ENCODE measurements around a stretch of chr5.

DNA sequence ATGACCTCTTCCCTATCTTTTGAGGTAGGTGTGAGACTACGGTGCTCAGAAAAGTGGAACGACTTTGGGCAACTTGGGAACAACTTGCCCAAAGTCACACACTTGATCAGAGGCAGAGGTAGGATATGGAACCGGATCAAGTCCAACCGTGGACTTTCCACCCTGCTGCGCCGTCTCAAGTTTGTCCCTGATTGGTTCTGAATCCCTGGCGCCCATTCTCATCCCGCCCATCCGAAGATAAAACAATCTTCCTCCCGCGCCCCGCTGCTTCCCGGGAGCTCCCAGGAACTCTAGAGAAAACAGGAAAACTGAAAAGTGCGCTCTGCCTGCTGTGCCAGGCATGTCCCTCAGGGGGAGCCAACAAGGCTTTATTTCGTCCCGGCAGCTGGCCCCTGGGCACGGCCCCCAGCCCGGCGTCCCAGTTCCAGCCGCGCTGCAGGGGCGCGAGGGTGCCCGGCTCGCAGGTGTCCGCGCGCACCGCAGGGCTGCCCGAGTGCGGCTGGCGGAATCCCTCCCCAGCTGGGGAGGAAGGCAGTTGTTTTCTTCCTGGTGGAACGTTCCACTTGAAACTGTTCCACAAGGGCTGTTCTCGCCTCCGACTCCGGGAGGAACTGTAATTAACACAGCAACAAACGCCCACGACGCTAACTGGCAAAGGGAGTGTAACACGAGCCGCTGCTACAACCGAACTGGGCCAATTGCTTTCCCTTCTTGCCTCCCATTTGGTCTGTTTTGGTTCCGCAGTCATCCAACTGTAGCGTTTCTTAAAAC, 132.0 kb upstream of the NIPBL start:
- RAMPAGE, long total RNA = no peak
- RRBS = 3% methylated on average over 10 of the region's 44 CpGs

GRCh38 chr5:36876511-36876728, 149 bp upstream of the NIPBL start:
- RAMPAGE, long total RNA = no peak
- RRBS = under 1% methylated on average over 17 of the region's 25 CpGs

DNA sequence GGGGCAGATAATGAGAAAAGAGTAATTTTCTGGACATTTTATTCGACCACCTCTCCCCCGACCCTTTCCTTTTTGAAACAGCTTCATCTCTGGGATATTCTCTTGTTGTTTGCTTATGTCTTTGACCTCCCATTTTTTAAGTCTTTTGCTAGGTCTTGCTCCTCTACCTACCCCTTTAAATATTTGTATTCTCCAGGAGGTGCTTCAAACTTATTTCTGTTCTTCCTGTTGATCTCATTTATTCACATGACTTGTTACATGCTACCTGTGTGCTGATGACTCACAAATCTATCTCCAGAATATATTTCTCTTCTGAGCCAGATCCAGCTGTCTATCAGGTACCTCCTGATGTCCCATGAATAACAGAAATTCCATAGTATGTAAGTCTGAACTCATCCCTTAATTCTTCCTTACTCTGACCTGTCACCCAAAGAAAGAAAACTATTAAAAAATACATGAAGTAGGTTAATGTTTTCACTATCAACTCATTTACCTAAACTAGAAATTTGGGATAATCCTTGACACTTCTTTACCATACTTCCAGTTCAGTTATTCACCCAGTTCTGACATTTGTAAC, 11.0 kb downstream of the NIPBL start:
- RAMPAGE, long total RNA = no peak
- RRBS = no CpG with 5 or more reads among the region's 2 CpGs

GRCh38 chr5:36945397-36945965, 68.9 kb downstream of the NIPBL start:
- RAMPAGE, long total RNA = no peak
- RRBS = no CpG with 5 or more reads among the region's 3 CpGs

GRCh38 chr5:36955271-36955870, 78.8 kb downstream of the NIPBL start:
- RAMPAGE, long total RNA = no peak
- RRBS = no CpG with 5 or more reads among the region's 3 CpGs

- RAMPAGE, long total RNA = no peak
- RRBS = no CpG with 5 or more reads among the region's 6 CpGs
Measured at GRCh38 chr5:37249930-37250297, 738 bp upstream of the CPLANE1 start.

DNA sequence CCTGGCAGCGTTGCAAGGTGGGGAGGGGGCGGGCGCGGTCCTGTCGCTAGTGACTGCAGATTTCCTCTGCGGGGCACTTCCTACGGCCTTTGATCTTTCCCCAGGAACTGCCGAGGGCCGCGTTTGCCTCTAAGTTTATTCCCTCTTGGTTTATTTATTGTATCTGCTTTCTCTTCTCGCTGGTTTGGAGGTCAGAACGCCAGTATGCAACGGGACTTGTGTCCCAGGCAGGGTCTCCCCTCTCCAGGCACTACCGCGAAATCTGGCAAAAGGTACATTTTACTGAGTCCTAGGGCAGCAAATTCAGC, 1.0 kb upstream of the EGFLAM start:
- RAMPAGE, long total RNA = no peak
- RRBS = no CpG with 5 or more reads among the region's 15 CpGs

DNA sequence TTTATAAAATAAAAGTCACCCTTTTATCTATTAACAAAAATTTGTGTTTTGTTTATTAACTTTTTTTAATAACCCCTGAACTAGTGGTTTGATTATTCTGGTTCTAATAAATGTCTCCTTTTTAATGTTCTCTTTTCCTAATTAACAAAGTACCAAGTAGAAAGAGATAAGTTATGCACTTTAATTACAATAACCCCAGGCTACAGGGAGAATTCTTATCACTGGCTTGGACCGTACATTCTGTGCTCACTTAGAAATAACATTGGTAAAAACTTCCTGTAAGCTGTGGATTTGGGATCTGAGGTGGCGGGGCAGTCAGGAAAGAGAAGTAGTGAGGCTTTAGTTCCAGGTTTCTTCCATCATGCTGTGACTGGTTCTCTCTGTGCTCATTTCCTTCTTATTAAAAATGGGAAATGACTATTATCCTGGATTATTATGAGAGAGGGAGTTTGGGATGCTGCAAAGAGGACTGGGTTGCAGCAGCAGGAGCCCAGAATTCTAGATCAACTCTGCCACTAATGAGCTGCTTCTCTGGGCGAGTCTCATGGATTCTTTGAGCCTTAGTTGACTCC, 142.0 kb downstream of the EGFLAM start:
- RAMPAGE, long total RNA = no peak
- RRBS = no CpG with 5 or more reads among the region's 3 CpGs

GRCh38 chr5:38650196-38650549, 93.7 kb upstream of the LIFR start:
- RAMPAGE, long total RNA = no peak
- RRBS = no CpG with 5 or more reads among the region's 1 CpG

DNA sequence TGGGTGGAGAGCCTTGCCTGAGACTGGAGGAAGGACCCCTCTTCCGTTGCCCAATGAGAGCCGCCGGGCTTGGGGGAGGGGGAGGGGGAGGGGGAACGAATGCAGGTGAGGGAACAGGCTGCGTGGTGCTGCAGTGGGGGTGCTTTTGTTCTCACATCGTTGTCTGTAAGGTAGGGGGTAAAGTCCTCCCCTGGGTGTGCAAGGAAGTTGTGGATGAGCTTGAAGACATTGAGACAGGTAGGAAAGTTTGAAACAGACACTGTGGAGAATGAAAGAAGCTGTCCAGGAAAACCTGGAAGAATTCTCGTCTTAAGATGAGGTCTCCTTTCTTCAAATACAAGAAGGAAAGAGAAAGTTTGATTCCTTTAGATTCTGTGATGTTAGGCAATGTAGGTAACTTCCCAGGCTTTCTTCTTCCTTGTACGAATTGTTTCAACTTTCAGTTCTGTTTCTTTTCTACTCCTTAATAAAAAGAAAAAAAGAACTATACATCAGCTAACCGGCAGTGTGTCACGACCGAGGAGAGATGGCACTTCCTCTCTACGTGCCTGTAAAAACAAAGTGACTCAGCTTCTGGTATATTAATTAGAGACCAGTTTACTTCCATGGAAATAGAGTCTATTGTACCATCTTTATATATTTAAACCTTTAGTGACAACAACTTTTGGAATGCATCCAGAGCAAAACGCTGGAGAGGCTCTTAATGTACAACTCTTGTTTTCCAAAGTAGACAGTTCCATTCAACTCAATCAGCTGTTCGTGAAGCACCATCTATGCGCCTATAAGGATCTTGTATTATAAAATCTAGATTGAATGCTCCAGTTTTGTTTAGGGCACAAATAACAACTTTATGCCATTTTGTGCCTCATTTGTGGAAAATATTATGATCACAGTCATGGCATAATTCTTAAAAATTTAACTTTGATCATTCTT, 94.4 kb upstream of the LIFR start:
- RAMPAGE, long total RNA = no peak
- RRBS = no CpG with 5 or more reads among the region's 15 CpGs

GRCh38 chr5:38825533-38825839, 20.3 kb upstream of the OSMR start:
- RAMPAGE, long total RNA = no peak
- RRBS = no CpG with 5 or more reads among the region's 1 CpG

GRCh38 chr5:39014417-39015166, 59.6 kb downstream of the RICTOR start:
- RAMPAGE, long total RNA = no peak
- RRBS = no CpG with 5 or more reads among the region's 4 CpGs

GRCh38 chr5:39099326-39099537, 25.0 kb upstream of the RICTOR start:
- RAMPAGE, long total RNA = no peak
- RRBS = no CpG with 5 or more reads among the region's 1 CpG

DNA sequence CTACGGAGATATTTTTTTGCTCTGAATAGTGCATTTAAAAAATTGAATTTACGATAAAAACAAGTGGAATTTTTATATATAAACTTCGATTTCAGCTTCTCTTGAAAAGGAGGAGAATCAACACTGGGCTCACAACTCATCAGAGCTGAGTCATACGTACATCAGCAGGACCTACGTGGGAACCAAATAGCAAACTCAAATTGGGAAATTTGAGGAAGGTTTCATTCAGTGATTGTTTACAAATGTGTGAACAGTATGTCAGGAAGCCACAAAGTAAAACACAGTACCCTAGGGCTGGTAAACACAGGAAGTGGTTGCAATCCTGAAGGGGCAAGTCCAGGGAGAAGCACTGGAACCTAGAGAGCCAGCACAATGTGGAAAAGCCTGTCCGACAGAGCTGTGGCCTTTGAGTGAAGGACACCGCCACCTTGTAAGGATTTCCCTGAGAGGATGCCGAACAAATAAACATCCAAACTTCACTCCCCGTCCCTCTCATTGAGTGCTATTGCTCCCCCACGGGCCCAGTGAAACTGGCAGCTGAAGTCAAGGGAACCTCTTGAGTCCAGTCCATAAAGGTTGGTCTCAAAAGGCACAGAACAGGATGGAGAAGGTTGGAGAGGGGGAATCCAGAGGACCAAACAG, 26.7 kb upstream of the RICTOR start:
- RAMPAGE, long total RNA = no peak
- RRBS = no CpG with 5 or more reads among the region's 10 CpGs

- RAMPAGE, long total RNA = no peak
- RRBS = no CpG with 5 or more reads among the region's 4 CpGs
Measured at GRCh38 chr5:39176616-39177606, 42.5 kb downstream of the FYB1 start.

GRCh38 chr5:39363122-39363787, 1.0 kb downstream of the C9 start:
- RAMPAGE, long total RNA = no peak
- RRBS = no CpG with 5 or more reads among the region's 6 CpGs

- RAMPAGE, long total RNA = no peak
- RRBS = no CpG with 5 or more reads among the region's 12 CpGs
Measured at GRCh38 chr5:39382898-39383359, 18.6 kb upstream of the C9 start.

- RAMPAGE, long total RNA = no peak
- RRBS = no CpG with 5 or more reads among the region's 3 CpGs
Measured at GRCh38 chr5:39520201-39520690, 95.5 kb upstream of the DAB2 start.

GRCh38 chr5:40391602-40392124, 288.1 kb upstream of the PTGER4 start:
- RAMPAGE, long total RNA = no peak
- RRBS = no CpG with 5 or more reads among the region's 1 CpG

- RAMPAGE, long total RNA = no peak
- RRBS = no CpG with 5 or more reads among the region's 5 CpGs
Measured at GRCh38 chr5:40672203-40672853, 7.4 kb upstream of the PTGER4 start.